Cardiac fibroblast (primary cell): ENCODE data around the gene CNR1.

DNA sequence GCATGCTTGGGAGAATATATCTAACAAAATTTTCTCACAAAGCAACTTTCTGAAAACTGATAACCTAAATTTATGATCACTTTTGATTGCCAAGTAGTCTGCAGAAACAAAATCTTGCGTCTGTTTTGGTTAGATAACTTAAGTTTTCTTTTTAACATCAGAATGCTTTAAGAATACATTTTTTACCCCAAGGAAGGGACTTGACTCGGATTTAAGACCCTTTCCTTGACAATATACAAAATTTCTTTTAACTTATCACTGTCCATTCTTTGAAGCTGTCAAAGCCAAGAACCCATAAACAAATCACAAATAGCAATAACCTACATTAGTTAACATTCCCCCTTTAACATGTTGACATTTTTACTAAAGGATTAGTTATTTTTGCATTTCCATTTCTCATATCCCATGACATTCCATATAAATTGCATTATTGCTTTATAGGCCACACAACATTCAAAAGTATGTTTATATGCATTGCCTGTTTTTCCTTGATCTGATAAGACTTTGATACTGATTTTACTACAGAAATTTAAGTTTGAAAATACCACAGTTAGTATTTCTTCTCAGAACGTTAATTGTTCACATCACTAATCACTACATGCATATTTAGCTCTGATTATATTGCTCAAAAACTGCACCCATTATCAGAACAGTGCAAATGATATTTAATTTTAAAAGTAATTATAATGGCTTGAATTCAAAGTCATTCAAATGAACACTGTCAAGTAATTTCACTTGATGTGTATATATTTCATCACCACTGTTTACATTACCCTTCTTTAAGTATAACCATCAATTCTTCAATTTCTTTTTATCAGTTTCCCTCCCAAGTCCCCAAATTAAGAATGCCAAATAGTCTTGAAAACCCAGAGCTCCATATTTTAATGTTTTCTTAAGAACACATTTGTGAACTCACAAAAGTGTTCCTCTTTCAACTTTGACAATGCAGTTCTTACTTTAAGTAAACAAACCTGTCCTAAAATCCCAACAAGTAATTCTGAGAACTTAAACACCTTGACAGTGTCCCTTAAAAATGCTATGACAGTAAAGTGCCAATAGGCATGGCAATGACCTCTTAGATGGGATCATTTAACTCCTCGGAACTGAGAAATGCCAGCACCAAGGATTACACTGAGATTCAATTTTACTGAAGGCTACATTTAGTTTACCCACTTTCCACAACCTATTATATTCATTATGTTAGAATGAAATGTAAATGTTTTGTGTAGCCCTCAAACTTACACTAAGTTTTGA is 16.4 kb upstream of the SNX14 start:
- RRBS = no CpG with 5 or more reads among the region's 4 CpGs

GRCh38 chr6:85644383-85644581 is 1.6 kb upstream of the SYNCRIP start:
- RRBS = no CpG with 5 or more reads among the region's 3 CpGs

- RRBS = no CpG with 5 or more reads among the region's 9 CpGs
Measured at GRCh38 chr6:87260210-87260794, 62.1 kb upstream of the SMIM8 start.

DNA sequence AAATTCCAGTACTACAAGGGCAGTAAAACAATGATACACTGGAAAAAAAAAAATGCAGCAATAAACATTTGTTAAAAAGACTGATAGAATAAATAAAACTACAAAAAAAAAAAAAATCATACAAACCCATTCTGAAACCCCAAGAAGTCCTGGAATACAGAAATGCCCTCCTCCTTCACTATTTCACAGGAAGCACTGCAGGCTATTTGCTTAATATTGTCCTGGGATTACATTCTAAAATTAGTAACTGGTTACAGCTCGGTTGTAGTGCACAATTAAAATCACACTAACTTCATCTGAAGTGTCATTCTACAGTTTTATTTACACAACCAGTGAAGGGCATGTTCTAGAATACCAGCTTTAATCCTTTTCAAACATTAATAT is 27.1 kb downstream of the AKIRIN2 start:
- RRBS = no CpG with 5 or more reads among the region's 1 CpG

GRCh38 chr6:87697279-87698037 is 4.6 kb downstream of the AKIRIN2 start:
- RRBS = no CpG with 5 or more reads among the region's 4 CpGs

DNA sequence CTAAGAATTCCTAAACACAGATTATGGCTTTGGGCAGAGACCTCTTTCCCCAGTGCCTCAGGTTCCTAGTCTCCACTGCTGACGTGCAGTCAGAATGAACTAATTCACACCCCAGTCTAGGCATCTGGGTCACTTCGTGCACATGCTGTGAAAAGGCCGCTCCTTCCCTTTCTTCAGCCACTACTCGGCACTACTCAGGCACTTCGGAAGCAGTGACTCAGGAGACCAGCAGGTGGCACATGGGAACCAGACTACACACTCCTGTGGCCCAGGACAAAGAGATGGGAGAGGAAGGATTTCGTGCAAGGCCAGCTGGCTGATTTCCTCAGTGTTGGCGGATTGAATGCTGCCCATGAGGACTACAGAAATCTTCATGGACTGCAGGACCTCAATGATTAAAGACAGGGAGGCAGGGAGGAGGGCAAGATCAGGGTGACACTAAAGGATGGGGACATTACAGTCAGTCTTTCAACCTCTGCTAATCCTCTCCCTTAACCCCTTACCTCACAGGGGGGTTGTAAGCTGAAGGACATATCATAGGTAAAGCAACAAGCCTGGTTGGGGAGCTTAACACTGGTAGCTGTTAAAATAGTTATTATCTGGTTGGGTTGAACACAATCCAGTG is 117.8 kb upstream of the SPACA1 start:
- RRBS = no CpG with 5 or more reads among the region's 7 CpGs

DNA sequence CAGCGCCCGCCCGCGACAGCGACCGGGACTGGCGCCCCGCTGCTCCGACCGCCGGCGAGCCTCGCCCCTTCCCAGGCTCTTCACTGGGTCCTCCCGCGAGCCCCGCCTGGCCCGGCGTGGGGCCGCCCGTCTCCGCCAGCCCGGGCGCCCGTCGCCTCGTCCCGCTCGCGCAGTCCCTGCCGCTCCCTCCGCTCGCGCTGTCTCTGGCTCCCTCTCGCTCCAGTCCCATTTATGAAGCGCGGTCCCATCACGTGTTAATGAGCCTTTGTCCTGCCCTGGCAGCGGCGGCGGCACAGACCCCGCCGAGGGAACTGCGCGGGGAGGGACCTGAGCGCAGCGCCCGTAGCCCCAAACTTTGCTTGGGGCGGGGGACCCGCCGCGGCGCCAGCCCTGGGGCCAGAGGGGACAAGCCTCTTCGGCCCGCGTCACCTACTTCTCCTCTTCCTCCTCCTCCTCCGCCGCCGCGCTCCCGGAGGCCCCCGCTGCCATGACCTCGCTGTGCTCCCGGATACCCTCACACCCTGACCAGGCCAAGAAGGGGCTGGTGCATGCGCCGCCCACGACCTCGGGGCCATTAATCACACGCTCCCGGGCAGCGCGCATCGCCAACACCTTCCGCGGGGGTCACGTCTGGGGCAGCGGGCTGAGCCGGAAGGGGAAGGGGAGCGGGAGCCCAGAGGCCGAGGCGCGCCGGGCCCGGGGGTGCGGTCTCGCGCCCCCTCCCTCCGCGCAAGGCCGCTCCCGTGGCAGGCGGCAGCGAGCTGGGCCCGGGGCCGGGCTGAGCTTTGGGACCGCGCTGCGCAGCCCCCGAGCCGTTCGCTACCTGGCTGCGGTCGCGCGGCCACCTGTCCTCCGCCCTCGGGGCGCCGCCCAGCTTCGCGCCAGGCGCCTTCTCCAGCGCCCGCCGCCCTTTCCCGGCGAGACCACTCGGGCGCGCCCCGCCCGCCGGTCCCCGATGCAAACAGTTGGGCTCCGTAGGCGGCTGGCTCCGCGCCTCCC is at the start of gene CNR1:
CNR1 (minus strand) TSS at position 205 of the 999 bp plus-strand sequence.
- RRBS = 1% methylated on average over 44 of the region's 127 CpGs

- RRBS = no CpG with 5 or more reads among the region's 10 CpGs
Measured at GRCh38 chr6:89372095-89373026, 19.8 kb upstream of the UBE2J1 start.

DNA sequence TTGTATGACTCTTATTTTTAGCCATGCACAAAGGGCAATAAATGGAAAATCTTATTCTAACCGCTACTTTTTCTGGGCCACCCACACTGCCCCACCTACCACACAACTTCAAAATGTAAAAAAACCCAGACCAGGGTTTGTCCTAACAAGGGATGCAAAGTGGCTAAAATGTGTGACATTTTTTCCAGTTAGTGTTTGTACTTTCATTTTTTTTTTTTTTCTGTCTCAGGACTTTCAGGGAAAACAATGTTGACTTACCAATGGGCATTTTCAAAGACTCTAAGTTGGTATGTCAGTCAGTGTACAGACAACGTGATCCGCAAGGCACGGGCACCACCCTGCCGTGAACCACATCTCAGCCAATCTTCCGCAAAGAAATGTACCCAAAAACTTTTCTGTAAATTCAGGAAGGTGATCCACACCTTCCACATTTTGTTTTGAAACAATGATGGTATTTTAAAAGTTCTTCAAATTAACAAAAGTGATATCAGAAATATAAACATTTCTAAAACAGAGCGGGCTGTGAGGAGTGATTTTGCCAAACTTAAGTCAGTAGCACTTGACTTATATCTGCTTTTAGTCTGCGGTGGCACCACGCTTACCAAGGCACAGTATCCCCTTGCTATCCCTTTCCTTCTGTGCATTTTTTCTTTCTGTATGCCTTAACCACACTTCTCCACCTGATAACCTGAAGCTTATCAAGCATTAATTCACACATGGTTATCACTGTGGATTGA is 185.6 kb downstream of the GJA10 start:
- RRBS = no CpG with 5 or more reads among the region's 9 CpGs

DNA sequence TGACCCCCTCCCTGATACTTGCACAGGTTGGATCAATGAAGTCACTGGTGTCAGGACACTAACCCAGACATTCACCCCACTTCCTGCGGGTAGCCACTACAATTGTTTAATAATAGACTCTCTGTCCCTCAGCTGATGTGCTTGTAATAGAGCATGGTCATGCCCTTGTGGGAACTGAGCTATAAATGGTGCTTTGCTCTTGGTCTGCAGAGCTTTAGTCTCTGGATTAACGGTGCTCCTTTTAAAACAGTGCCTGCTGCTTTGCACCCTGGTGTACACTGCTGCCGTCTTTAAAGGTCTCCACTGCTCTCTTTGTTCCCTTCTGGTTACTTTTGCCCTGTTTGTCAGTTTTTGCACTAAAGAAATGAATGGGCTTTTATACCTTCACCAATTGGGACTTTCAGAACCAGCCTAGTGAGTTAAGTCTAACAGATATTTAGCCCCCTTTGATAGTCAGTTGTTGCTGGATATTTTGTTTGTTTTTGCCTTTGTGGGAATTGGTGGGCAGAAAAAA is 127.2 kb downstream of the BACH2 start:
- RRBS = no CpG with 5 or more reads among the region's 3 CpGs

- RRBS = no CpG with 5 or more reads among the region's 3 CpGs
Measured at GRCh38 chr6:90175879-90176258, 120.8 kb downstream of the BACH2 start.

- RRBS = no CpG with 5 or more reads among the region's 9 CpGs
Measured at GRCh38 chr6:90184802-90185564, 111.7 kb downstream of the BACH2 start.

DNA sequence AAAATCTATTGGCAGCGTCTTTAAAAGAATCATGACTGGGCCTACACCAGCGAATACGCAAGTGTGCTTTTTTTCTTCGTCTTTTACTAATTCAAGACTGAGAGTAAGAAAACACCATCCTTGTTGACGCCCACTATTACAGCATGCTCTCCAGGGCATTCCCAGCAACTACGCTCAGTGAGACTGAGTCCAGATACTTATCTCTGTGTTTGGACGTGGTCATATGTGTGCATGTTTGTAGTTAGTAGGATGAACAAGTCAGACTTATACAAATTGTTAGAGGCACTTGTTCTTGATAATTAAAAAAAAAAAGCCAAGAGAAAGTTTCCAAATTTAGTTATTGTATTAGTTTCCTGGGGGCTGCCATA is 72.6 kb upstream of the BACH2 start:
- RRBS = no CpG with 5 or more reads among the region's 7 CpGs

- RRBS = no CpG with 5 or more reads among the region's 4 CpGs
Measured at GRCh38 chr6:90397867-90398385, 101.3 kb upstream of the BACH2 start.

DNA sequence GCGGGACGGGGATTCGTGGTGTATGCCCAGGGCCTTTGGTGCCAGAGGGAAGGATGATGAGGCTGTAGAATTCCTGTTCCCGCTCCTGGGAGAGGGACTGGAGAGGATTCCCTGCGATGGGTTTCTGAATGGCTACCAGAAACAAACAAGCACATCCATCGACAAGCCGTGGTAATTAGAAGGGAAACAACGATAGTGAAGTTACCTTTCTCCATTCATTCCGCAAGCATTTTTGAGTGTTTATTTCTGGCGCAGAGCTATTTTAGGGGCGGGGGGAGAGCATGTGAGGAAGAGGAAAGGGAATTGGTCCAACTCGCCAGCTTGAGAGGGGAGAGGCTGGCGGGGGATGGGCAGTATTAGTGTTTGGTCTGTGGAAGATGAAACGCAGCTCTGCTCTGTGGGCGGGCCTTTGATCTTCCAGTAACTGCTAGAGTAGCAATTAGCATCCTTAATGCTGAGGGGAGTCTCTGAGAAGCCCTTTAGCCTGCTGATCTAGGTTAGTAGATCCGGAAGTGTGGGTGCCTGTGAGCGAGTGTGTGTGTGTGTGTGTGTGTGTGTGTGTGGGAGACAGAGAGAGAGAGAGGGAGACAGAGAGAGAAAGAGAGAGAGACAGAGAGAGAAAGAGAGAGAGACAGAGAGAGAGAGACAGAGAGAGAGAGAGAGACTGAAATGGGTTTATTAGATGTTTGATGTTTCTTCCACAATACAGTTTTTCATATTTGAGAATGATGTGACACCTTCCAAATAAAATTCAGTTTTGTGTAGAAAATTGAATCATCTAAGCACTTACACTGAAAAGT is 117.2 kb upstream of the BACH2 start:
- RRBS = no CpG with 5 or more reads among the region's 17 CpGs

DNA sequence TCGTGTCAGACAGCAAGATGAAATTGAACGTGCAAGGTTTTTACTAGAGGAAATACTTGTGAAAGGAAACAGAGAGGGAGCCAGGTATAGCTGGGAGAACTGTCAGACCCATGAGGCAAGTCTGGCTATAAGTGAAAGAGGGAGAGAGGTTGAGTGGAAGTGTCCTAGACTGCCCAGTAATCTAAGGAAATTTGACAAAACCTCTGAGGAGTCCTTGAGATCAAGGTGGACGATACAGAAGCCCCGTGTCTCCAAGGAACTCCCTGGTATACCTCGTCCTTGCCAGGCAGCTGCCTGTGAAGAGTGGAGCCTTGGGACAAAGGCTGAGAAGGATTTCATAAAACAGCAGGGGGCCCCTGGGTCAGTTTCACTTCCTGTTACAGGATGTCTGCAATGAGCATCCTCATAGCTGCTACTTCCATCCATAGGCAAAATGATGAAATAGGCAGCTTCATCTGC is 114.4 kb upstream of the MAP3K7 start:
- RRBS = no CpG with 5 or more reads among the region's 5 CpGs

- RRBS = no CpG with 5 or more reads among the region's 4 CpGs
Measured at GRCh38 chr6:91475813-91476414, 889.0 kb upstream of the MAP3K7 start.

DNA sequence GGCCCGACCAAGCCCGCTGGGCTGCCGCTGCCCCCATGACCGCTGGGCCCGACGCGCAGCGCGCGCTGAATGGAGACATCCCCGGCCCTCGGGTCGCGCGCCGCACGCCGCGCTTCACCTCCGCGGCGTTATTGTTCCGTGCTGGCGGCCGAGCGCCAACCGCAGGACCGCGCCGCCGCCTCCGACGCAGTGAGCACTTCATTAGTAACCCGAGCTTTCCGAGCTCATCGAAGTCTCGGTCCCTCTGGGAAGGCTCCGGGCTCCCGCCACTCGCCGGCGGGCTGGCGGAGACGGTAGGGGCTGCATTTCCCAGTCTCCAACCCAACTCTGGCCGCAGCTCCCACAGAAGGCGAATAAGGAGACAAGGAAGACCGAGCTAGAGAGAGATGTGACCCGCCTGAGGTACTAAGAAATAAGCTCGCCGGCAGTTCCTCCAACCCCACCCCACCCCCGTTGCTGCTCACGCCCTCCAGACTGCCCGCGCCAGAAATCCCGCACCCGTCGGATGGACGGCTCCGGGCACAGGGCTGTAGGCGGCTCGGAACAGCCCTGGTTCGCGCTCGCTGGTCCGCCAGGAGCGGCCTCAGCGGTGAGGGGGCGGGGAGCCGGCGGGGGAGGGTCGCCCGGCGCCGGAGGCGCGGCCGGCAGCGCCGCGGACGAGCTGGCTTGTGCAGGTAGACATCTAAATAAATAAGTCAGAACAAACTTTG is 686 bp downstream of the EPHA7 start:
- RRBS = under 1% methylated on average over 13 of the region's 81 CpGs

DNA sequence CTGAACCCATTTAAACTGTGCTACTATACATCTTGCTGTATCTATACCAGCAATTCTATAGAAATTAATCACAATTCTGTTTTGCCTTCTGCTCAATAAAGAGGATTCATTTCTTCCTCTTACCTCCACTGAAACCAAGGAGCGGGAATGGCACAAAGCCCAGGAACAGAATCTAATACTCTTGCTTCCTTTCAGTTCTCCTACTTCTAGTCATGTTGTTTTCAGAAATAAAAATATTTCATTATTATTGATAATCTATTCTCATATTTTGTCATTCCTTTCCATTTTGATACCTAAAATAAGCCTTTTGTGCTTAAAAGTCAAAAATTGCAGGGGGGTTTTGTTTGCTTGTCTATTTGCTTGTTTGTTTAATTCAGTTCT is 575.6 kb upstream of the EPHA7 start:
- RRBS = no CpG with 5 or more reads among the region's 1 CpG